ENCODE measurements around a stretch of chr1.

DNA sequence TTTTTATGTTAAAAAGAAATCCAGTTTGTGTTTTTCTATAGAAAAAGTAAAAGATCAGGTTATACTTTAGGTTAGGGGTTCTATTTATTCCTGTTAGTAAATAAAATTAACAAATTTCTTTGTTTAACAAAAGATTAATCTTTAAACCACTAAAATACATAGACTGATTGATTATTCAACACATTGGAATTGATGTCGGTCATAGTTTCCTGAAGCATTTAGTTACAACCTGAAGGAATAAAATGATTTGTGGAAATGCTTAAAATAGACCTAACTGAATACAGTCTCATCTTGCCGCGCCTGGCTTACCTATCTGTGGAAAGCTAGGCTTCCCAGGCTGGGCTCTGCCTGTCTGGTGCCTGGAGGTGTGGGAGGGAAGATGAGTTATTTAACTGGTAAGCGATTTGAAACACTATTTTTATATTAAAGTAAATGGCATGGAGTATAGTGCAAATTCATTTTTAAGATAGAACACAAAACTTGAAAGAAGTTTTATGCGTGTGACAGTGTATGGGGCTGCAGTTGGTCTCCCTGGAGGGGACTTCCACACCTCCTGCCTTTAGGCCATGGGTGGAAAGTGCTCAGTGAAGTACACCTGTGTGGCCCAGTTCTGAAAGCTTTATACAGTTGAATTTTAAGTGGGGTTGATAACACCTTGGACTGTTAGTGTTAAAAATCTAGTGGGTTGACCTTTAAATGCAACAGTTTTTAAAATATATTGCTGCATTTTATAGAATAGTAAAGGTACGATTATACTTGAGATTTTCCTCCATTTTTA is 10.3 kb downstream of the RHOU start:
- PRO-cap = no peak
- RAMPAGE, long total RNA = no peak

- PRO-cap = no peak
- RAMPAGE, long total RNA = no peak
These were observed 32.8 kb downstream of the RHOU start for GRCh38 chr1:228768009-228768561.

DNA sequence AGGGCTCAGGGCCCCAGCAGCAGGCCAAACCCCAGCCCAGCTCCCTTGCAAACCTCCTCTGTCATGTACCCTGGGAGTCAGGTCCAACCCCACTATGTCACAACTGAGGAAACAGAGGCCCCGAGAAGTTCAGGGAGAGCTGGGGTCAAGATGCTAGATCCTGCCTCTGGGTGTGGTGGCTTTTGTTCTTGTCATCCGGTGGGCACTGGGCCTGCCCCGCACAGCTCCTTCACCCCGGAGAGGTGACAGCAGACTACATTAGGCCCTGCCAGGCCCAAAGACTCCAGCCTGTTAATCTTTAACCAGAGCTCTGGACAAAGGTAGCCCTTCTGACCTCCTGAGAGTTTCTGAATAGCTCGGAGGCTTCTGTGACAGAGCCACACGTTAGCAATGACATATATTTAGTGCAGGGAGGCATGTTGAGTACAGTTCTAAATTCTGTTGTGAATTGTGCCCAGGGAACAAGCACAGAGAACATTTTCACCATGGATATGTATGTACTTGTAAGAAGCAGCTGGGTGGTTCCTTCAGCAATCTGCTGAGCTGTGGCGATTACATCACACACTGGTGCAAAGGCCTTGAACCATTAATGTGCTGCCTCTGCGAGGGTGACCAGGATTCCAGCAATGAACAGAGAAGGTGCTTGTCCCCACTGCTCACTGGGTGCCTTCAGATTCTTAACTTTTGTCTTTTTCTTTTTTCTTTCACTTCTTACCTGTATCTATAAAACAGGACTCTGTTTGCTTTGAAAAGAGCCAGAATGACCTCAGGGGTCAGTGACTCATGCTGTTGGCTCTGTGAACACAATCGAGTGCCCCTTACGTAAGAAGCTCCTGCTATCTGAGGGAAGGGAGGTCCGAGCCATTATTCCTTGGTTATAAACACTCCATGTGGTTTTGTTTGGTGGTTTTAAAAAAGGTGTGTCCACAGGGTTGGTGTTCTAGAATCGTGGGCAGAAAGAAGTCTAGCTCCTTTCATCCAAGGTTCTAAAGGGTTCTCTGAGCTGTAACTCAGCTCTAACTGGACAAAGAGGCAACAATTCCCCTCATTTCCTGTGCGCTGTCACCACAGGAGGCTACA is 102.9 kb downstream of the RHOU start:
- PRO-cap = no peak
- RAMPAGE, long total RNA = no peak

DNA sequence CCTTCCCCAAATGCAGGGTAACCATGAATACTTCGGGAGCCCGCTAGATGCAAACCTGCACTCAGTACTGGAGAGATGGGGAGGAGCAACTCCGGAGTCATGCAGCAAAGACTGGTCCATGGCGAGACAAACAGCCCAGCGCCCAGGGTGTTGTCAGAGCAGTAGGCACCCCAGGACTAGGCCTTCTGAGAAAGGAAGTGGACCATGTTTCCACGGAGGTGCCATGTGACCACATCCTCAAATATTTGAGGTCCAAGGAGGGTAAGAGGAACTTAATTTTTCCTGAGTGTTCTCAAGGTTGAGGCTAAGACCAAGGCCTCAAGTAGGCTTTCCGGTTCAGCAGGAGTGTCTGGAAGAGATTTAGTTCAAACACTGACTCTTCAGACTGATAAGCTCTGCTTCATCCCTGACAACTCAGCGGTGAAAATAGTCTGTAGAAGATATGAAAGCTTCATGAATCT is 186.2 kb downstream of the RHOU start:
- PRO-cap = no peak
- RAMPAGE, long total RNA = no peak

DNA sequence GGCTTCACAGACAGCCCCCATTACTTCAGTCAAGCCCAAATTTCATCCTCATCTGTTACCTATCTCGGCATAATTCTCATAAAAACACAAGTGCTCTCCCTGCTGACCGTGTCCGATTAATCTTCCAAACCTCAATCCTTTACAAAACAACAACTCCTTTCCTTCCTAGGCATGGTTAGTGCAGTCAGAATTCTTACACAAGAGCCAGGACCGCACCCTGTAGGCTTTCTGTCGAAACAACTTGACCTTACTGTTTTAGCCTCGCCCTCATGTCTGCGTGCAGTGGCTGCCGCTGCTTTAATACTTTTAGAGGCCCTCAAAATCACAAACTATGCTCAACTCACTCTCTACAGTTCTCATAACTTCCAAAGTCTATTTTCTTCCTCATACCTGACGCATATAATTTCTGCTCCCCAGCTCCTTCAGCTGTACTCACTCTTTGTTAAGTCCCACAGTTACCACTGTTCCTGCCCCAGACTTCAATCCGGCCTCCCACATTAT is 214.4 kb downstream of the RHOU start:
- PRO-cap = no peak
- RAMPAGE, long total RNA = no peak

GRCh38 chr1:229015645-229016138 is 255.2 kb upstream of the RAB4A start:
- PRO-cap = no peak
- RAMPAGE, long total RNA = no peak

GRCh38 chr1:229059666-229060051 is 211.3 kb upstream of the RAB4A start:
- PRO-cap = no peak
- RAMPAGE, long total RNA = no peak

- PRO-cap = no peak
- RAMPAGE, long total RNA = no peak
These were observed 71.0 kb upstream of the RAB4A start for GRCh38 chr1:229199718-229200466.

GRCh38 chr1:229329831-229330480 is 12.9 kb downstream of the CCSAP start:
- PRO-cap = no peak
- RAMPAGE, long total RNA = no peak

GRCh38 chr1:229479991-229480423 is 28.1 kb downstream of the NUP133 start:
- PRO-cap = no peak
- RAMPAGE, long total RNA = no peak

- PRO-cap = no peak
- RAMPAGE, long total RNA = no peak
These were observed 19.4 kb downstream of the ABCB10 start for GRCh38 chr1:229538983-229539582.

DNA sequence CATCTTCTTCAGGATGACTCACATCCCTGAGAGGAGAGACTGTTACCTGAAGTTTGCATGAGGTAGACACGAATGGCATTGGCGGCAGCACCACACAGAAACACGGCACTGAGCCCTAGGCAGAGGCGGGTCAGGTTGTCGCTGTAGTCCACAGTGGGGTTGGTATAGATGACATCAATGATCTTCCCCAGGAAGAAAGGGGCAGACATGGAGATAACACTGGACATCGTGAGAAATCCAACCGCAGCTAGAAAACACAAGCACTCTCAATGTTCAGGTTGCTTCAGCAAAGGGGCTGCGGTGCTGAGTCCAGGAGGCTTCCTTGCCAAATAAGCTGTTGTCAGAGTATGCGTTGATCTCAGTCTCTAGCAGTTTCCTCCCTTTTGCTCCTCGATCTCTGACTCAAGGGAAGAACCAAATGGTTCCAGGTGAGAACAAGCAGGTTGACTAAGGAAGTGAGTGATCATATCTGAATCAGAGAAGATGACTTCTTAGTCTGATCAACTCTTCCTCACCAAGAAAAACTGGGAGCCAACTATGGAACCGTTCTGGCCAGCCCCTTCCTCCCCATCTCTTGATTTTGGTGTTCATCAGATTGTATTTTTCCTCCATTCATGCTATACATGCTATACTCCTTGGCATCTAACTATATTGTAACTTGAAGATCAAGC is 9.2 kb downstream of the ABCB10 start:
- PRO-cap = no peak
- RAMPAGE, long total RNA = no peak

- PRO-cap = no peak
- RAMPAGE, long total RNA = no peak
These were observed 19.6 kb downstream of the URB2 start for GRCh38 chr1:229645550-229646154.

- PRO-cap = no peak
- RAMPAGE, long total RNA = no peak
These were observed 217.8 kb downstream of the URB2 start for GRCh38 chr1:229843858-229844275.

DNA sequence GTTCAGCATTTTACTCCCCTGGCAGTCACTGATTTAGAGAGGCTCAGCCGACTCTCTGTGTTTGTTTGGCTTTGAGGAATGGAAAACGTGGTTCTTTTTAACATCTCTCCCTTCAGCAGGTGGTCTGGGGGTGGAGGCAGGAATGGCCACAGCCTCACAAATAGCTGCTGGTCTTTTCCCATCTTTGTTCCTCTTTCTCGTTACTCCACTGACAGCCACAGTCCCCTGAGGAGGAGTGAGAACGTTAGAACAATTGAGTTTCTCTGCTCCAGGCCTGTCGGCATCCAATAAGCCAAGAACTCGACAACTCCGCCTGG is 169.6 kb upstream of the GALNT2 start:
- PRO-cap = no peak
- RAMPAGE, long total RNA = no peak

DNA sequence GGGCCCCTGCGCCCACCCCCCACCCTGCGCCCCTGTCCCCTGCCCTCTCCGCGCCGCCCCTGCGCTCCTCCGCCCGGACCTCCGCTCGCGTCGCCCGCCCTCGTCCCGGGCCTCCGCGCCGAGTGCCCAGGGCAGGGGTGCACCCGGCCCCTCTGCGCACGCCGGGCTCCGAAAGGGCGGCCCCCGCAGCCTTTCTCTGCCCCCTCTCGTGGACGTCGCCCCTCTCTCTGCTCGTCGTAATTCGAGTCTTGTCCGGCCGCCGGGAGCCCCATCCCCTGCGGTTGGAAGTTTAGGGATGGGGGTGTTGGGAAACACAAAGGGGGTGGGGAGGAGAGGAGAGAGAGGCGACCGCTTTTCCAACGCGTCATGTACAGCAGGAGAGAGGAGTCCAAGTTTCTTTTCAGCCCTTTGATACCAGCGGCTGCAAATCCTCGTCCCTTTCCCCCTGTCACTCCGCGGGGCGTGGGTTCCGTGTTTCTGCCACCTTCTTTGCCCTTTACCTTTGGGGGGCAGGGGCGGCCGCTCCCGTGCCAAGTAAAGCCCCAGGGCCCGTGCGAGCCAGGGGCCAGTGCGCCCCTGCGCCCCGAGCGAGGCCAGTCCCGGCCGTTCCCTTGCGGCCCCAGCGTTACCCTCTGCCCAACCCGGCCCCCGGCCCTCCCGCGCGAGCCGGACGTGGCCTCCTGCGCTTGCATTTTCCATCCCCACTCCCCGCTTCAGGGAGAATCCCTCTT is 559 bp downstream of the GALNT2 start:
- PRO-cap = bidirectional peak, plus-strand start at position 316 of the sequence, minus-strand start at position 114 of the sequence
- RAMPAGE, long total RNA = no peak

- PRO-cap = no peak
- RAMPAGE, long total RNA = no peak
These were observed 17.3 kb downstream of the GALNT2 start for GRCh38 chr1:230083894-230085269.

DNA sequence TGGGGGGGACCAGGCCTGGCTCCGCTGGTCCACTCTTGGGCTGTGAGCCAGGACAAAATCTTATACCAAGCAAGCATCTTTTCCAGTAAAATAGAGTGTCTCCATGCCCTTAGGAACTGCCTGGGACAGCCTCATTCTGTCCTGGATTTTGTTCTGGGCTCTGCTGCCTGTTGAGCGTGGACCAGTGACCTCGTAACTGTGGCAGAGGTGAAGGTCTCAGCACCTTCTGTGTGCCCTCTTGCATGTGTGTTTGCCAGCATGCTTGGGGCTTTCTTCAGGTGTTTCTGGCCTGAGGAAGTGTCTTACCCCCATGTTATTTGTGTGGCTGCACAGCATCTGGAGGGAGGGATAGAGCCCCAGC is 45.7 kb downstream of the GALNT2 start:
- PRO-cap = no peak
- RAMPAGE, long total RNA = no peak

DNA sequence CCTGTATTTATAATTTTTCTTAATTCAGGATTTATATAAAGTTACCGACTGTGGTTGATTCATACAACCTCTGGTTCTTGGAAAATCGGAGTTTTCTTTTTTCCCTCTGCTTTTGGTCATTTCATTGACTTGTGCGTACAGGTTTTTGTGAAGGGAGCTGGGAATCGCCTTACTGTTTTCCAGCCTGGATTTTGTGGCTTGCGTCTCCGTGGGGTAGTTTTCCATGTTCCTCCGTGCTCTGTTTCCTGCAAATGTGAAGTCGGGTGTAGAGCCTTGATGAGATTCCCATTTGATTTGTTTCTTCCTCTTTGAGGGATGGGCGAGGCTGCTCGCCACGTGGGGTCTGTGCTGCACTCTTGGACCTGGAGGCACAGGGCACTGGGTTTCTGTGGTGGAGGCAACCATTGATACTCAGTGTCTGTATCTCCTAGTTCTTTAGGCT is 52.1 kb downstream of the GALNT2 start:
- PRO-cap = no peak
- RAMPAGE, long total RNA = no peak

DNA sequence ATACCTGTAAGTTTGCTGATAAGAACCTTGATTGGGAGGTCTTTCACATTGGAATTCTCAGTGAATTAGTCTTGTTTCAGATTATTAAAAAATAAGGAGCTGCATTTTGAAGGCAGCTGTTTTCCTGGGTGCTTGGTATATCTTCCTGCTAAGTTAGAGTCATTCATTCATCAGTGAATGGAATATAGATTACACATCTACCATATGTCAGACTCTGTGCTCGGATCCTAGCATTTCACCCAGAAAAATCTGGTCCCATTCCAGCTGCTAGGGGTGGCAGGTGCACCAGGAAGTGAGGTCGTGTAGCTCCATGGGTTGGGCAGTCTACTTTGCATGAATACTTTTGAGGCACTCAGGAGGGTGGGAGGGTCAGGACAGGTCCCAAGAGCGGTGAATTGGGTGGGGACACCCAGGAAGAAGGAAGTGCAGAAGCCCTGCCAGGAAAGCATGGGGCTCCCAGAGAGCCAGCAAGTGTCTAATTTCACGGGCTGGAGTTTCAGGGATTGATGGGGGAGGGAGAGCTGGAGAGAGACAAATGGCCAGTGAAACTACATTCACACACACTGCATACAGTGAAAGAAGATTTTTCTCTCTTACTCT is 137.7 kb downstream of the GALNT2 start:
- PRO-cap = no peak
- RAMPAGE, long total RNA = no peak